RPMI7951 (cell line): ENCODE measurements around a stretch of chr15.

DNA sequence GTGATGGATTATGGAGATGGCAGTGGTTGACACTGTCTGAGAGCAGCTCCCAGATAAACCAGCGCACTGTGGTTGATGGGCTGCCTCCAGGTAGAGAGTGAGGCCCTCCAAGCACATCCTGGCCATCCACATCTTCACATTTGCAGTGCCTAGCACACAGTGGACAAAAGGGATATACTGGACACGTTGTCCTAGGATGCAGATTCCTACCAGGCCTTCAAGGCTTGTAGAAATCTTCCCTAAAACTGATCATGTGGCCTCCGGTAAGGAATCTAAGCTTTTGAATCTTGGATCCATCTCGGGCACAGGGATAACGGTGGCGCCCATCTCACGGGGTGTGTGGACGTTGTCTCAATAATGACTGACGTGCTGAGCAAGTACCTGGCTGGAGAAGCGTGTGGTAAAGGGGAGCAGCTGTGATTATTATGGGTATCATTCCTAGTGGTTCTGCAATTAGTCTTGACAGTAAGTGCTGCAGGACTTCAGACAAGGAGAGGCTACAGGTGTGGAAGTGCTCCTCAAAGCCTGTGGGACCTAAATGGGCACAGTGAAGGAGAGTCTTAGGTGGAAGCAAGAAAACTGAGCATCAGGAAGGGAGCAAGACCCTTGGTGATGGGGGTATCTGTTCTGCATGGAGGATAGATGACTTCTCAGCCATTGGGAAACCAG lies 50.9 kb downstream of the SMAD3 start:
- RAMPAGE, long total RNA = no peak

GRCh38 chr15:67126994-67127910 lies 61.9 kb downstream of the SMAD3 start:
- RAMPAGE, long total RNA = no peak

GRCh38 chr15:67142669-67143115 lies 77.3 kb downstream of the SMAD3 start:
- RAMPAGE, long total RNA = no peak

DNA sequence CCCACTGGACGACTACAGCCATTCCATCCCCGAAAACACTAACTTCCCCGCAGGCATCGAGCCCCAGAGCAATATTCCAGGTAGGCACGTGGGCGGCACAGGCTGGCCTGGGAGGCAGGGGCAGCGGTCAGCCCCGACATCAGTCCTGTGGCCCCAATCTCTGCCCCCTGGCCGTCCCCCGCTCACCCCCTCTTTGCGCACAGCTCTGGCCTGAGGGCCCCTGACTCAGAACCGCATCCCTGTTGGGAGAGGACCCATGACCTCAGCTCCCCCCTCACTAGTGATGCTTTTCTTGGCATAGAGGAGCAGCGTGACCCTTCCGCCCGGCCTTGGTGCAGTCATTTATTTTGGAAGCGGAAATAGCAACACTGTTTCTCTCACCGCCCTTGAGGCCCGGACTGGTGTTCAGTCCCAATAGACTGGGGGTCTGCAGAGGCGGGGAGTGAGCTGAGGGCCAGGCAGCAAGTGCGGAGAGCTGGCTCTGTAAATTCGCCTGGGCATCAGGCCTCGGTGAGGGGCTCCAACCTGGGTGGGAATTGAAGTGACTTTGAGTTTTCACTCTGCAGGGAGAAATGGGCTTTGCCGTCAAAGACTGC lies 89.1 kb downstream of the AAGAB start:
- RAMPAGE, long total RNA = no peak

- RAMPAGE, long total RNA = no peak
Measured at GRCh38 chr15:67189231-67190109, 65.0 kb downstream of the AAGAB start.

DNA sequence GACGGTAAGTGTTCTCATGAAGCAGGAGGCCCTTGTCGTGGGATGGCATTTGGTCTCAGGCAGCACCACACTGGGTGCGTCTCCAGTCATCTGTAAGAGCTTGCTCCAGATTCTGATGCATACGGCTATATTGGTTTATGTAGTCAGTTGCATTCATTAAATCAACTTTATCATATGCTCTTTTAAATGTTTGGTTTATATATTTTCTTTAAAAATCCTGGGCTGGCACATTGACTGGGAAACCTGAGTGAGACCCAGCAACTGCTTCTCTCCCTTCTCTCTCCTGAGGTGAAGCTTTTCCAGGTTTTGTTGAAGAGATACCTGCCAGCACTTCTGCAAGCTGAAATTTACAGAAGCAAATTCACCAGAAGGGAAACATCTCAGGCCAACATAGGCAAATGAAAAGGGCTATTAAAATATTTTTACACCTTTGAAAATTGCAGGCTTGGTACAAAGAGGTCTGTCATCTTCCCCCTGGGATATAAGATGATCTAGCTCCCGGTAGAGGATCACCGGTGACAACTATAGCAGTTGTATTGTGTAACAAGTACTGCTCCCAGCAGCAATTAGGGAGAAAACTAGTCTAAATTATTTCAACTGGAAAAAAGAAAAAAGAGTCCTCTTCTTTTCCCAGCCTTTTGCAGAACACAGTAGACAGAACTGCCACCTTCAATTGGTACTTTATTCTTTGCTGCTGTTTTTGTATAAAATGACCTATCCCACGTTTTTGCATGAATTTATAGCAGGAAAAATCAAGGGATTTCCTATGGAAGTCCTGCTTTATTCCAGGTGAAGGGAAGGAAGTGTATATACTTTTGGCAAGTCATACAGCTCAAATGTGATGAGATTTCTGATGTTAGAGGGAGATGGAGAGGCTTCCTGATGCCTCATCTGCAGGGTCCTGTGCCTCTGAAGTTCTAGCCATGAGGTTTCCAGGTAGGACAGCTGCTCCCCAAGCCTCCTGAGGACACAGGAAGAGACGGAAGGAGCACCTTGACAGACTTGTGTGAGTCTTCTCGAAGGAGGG lies 62.8 kb downstream of the AAGAB start:
- RAMPAGE, long total RNA = no peak

DNA sequence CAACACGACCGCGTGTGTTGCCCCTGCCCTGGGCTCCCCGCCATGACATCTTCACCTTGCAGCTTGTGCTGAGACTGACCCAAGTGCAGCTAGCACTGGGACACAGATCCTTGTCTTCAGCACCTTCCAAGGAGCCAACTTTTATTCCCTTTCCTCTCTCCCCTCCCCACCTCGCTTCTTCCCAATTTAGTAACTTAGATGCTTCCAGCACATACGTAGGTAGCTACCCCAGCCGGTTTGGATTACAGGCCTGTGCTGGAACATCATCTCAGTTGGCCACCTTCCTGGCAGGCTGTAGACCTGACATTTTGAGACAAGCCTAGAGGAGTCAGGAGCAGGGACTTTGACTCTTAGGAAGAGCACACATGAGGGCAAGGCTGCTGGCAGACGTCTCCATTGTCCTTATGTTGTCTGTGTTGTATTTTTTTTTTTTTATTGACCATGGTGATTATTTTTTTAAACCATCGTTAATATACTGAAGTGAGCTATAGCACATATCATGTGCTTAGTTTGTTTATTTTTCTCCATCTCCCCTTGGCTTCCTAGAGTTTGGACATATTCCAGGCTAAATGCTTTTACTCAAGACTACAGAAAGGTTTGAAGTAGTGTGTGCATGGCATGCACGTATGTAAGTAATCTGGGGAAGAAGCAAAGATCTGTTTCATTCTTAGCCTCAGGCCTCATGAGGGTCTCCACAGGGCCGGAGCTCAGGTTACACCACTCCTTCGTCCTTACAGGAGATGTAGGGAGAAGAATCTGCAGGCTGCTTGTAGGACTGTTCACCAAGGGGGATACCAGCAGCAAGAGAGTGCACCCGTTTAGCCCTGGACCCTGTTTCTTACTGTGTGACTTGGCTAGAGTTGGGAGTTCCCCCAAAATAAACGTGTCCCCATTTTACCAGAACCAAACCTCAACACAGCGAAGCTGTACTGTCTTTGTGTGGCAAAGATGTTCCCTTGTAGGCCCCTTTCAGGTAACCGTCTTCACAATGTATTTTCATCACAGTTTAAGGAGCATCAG lies 60.9 kb downstream of the AAGAB start:
- RAMPAGE, long total RNA = no peak

DNA sequence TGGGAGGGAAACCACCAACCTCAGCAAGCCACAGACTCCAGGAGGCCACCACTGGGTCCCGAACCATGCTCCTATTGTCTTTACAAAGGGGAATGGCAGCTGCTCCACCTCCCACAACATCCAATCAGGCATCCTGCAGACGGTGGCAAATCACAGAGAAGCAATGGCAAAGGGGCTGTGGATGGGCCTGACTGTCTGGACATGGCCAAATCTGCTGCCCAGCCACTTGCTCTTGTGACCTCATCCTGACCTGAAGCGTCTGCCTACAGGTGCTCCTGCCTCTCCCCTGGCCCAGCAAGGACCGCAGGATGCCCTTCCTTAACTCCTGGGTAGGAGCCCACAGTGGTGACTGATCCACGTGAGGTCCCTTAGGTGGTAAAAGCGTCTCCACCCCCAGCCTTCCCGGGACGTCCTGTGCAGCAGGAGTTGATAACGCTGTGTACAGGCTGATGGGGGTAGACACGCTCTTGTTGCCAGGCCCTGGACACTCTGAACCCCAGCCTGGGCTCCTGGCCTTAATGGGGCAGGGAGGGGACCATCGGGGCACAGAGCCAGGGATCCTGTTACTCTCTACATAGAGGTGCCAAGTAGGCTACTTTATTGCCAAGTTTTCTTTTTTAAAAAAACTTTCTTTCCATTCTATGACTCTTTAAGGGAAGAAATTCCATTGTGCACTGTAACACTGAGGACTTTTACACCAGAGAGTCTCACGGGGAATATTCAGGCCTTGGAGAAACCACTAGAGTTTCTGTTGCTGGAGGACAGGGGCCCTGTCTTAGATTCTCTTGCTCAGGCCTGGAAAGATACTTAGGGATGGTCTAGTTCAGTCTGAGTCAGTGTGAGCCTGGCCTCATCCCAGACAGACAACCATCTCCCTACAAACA lies 110.2 kb upstream of the PIAS1 start:
- RAMPAGE, long total RNA = no peak

DNA sequence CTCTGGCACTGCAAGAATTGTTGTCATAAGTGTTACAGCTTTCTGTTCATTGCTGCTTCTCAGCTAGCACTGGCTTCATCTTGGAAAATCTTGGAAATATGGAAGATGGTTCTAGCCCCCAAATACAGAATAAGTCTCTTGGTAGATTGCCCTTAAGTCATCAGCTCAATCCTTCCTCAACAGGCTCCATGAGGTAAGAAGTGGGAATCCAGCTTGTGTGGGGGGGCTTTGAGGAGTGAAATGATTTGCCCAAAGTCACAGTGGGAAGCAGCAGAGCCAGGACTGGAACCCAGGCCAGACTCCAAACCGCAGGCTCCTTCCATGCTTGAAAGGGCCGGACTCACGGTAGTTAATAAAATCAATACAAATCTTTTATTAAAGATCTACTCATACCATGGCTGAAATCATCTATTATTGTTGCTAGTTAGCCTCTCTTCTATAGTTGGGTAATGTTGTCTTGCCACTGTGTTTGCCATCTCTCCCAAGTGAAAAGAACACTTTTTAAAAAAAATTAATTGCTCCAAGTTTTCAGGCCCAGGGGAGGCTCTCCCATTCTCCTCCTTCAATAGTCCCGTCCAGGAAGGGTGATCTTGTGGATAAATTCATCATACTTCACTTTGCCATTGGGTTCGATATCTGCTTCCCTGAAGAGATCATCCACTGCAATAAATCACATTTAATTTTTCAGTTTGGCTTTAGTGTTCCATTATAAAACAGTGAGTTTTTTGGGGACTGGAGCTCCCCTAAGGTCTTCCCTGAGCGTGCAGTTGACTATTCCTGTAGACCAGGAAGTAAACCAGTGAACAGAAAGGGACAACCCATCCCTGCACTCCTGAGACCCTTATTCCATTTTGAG lies 11.5 kb downstream of the CALML4 start:
- RAMPAGE, long total RNA = no peak

GRCh38 chr15:68205774-68206485 lies 798 bp upstream of the CALML4 start:
- RAMPAGE, long total RNA = no peak

GRCh38 chr15:68290485-68291118 lies 13.1 kb downstream of the FEM1B start:
- RAMPAGE, long total RNA = no peak

GRCh38 chr15:68299606-68300214 lies 22.2 kb downstream of the FEM1B start:
- RAMPAGE, long total RNA = no peak

- RAMPAGE, long total RNA = no peak
Measured at GRCh38 chr15:68618326-68618879, 39.6 kb downstream of the CORO2B start.

DNA sequence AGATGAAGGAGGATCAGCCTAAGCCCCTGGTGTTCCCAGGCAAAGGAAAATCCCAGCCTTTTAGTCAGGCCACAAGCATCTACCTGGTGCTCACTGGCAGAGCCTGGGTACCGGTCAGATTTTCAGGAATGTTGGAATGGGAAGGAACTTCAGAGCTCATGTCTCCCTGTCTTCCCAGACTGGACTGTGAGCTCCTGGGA lies 117.9 kb downstream of the CORO2B start:
- RAMPAGE, long total RNA = no peak

DNA sequence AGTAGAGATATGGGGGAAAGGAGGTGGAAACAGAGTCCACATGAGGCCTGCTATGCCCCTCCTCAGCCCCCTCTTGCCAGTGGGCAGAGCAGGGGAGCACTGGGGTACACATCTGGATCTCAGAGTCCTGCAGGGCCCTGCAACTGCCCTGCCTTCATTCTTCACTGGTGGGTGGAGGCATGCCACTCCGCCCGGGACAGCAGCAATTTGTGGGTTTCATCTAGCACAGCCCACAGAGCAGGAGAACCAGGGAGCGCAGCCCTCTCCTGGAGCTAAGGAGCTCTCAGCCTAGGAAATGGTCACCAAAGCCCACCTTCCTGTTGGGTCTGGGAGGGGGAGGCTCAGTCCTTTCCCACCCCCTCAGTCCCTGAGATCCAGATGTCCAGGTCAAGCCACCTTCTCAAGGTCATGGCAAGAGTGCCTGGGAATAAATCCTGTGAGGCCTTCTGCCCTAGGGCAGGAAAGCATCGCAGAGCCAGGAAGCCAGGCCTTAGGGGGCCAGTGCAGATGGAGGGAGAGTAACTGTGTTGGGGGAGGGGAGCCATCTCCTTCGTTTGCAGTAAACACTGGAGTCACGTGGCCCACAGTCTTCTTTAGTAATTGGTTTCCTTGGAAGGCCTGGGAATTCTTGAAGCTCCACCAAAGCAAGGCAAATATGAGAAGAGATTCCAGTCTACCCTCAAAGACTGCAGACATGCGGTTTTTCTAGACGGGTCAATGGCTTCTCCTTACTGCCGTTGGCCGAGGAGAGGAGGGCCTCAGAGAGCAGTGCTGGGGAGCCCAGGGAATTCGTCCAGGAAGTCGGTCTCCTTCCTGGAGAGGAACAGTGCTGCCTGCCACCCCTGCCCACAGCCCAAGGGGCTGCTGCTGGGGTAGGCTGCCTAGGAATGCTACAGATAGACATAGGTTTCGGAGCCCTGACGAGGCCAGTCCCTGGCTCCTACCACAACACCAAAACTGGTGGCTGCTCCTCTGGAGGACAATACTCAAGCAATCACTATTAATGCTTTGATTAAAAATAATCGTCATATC lies 30.8 kb downstream of the ANP32A start:
- RAMPAGE, long total RNA = no peak

DNA sequence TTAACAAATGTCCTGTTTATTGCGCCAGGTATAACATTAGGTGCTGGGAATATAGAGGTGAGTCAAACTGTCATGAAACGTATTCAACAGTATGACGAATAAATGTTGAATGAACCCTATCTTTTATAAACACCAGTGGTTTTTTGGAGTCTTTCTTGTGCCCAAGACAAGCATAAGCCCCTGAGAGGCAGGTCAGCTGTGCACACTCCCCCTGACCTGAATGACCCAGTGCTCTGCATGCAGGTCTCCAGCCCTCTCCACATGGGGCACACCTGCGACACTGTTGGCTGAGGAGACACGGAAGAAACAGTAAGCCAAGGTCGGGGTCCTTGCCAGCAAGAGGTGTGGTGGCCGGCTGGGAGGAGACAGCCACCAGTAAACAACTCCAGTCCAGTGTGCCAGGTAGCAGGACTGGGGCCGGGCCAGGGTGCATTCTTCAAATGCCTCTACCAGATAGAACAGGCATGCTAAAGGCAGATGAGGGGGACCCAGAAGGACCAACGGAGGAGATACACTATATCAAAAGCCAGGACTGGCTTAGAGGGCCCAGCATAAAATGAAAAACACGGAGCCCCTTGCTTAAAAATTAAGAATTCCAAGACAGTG lies 27.4 kb downstream of the ANP32A start:
- RAMPAGE, long total RNA = no peak

GRCh38 chr15:68802311-68802759 lies 18.4 kb downstream of the ANP32A start:
- RAMPAGE, long total RNA = no peak

GRCh38 chr15:68819371-68819688 lies 1.4 kb downstream of the ANP32A start:
- RAMPAGE, long total RNA = no peak

- RAMPAGE, long total RNA = no peak
Measured at GRCh38 chr15:69296473-69297267, 2.0 kb upstream of the PAQR5 start.

GRCh38 chr15:69304028-69304721 lies 5.5 kb downstream of the PAQR5 start:
- RAMPAGE, long total RNA = no peak